ENCODE measurements around the genes INTS6 and PCDH8.

GRCh38 chr13:51452418-51453145 is at the start of gene INTS6:
Gene INTS6 (minus strand): TSS chr13:51453036.
- PRO-cap = unidirectional peak, minus-strand start at chr13:51452693; unidirectional peak, minus-strand start at chr13:51452763; bidirectional peak, plus-strand start at chr13:51453346, minus-strand start at chr13:51453031

DNA sequence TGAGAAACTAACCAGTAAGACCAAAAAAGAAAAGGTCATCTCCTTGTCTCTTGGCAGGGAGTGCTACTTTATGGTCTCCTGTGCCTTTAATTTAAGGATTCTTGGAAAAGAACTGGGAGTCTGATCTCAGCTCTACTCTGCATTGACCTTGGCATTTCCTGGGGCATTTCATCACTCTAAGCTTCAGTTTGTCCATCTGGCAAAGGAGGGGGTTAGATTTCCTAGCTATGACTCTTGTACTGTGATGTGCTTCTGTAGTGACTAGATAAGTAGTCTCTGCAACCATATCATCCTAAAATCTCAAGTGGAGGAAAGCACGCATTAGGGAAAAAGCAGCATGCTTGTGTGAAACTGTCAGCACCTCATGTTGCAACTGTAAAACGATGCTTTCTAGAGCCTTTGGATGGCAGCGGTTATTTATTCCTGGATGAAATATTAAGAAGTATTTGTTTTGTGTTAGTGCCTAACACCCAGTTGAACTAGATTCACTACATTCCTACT is 6.7 kb downstream of the WDFY2 start:
- PRO-cap = no peak

DNA sequence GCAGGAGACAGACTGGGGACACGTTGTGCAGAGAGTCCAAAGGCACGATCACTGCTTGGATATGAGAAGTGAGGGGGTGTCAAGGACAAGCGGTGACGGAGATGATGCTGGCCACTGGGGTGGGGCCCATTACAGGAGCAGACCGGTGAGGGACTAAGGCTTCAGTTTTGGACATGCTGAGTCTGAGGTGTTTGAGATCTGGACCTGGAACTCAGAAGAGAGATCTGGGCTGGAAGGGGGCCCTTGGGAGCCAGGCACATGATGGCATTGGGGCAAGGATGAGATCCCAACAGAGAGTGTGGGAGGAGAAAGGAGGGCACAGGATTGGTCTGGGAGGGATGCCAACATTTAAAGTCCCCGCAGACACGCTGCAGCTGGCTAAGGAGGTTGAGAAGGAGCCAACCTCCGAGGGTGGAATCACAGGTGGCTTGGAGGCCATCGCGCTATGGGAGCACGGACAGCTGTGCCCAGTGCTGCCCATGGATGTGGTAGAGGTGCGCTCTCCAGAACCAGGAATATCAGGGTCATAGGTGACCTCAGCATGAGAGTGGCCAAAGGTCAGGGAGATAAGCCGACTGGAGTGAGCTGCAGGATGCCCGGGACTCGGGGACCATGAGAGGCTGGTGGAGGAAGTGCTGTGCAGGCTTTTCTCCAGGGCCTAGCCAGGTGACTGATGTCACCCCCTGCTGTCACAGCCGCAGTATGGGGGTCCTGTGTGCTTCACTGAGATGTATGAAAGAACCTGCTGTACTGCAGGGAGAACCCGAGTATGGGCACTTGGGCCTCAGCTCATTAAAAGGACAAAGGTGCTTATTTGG is 21.8 kb downstream of the DHRS12 start:
- PRO-cap = no peak

DNA sequence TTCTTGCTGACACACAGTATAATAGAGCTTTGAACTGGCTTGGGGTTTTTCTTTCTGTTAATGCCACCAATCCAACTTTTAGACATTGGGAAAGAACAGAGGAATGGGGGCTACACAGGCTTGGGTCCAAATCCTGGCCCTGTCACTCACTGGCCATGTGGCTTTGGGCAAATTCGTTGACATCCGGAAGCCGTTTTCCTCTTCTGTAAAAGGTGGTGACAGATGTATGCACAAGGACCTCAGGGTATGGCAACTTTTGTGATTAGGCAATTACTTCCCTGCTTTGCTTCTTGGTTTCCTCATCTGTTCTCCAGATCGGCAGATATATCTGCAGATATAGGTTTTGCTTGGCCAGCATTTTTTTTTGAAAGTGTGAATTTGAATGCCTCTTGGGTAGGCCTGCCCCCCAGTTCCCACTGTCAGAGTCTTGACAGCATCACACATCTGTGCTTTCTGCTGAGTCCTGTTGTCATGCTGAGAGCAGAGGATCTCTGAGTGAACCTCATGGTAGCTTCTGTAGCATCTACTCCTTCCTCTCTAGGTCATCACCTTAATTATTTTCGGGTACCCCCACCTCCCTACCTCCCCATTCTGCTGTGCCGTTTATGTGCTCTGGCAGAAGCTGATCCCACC is 17.7 kb downstream of the TMEM272 start:
- PRO-cap = no peak

GRCh38 chr13:51851189-51851600 is 6.2 kb upstream of the TMEM272 start:
- PRO-cap = no peak

- PRO-cap = no peak
These were observed 50.4 kb downstream of the CCDC70 start for GRCh38 chr13:51912063-51912700.

DNA sequence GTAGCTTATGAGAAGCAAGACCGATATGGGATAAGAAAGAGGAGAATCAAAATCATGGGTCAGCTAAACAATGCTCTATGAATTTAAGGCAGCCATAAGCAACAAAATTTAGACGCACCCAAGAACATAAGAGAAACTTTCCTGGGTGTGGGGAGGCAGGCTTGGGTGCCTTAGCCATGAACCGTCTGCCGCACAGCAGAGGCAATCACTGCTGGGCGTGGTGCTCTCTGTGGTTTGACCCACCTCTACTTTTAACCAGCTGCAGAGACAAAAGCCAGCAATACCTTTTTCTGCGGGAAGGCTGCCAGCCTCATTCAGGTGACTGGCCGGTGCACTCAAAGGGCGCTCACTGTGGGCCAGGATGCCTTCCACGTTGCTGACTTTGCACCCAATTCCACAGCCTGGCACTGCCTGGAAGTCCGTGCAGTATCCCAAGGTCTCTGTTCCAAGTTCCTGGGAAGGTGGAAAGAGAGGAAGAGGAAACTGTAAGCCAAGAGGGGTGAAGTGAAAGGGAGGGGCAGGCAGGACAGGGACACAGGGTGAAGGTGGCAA is 69.1 kb downstream of the ATP7B start:
- PRO-cap = no peak

- PRO-cap = no peak
These were observed 55.0 kb downstream of the ATP7B start for GRCh38 chr13:51956282-51956649.

DNA sequence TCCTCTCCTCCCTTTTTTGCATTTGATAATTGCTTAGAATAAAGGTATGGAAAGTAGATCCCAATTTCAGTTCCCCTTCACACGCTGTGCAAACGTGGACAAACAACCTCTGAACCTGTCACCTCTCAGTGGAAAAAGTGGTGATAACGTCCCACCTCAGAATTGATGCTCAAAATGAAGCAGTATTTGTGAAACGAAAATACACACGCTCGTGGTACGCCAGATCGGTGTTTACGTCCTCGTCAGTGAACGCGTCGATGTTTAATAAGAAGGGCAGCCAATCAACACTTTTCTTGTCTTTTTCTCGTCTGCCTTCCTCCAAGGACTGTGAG is 446 bp upstream of the CKAP2 start:
- PRO-cap = no peak

DNA sequence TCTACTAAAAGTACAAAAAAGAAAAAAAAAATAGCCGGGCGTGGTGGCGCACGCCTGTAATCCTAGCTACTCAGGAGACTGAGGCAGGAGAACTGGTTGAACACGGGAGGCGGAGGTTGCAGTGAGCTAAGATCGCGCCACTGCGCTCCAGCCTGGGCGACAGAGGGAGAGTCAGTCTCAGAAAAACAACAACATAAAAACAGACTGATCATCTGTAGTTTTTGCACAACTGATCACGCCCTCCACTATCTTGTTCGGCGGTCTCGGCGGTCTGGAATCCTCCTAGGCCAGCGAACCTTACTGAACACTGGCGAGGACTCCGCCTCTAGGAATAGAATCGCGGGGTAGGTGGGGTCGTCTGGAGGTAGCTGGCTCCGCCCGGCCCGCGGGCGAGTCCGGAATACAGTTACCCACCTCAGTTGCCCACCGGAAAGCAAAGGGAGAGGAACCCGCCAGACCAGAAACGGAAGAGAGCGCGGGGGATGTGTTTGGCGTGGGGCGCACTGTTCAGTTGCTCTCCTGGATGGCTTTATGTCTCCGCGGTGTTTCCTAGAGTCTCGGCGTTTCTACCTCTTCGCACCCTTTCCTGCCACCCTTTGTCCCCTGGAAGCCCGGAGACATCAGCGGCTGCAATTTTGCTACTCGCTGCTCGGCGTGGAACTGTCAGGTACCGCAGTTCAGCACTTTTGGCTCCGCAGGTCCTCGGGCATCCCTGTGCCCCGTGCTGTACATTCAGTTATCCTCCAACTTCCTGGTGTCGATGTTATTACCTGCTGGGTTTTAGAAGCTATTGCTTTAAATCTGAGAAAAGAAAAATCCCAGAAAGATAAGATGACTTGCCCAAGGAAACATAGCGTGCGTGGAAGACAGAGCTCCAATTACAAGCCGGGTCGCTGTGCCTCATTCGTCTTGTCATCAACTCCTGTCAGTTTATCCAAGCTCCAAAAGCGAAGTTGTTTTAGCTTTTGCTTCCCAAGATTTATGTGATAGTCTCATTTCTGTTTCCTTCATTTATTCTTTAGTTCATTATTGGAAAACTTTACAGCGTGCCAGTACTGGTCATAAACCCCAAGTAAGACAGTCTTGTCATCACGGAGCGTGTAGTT is 24.9 kb upstream of the HNRNPA1L2 start:
- PRO-cap = bidirectional peak, plus-strand start at position 469 of the sequence, minus-strand start at position 402 of the sequence

DNA sequence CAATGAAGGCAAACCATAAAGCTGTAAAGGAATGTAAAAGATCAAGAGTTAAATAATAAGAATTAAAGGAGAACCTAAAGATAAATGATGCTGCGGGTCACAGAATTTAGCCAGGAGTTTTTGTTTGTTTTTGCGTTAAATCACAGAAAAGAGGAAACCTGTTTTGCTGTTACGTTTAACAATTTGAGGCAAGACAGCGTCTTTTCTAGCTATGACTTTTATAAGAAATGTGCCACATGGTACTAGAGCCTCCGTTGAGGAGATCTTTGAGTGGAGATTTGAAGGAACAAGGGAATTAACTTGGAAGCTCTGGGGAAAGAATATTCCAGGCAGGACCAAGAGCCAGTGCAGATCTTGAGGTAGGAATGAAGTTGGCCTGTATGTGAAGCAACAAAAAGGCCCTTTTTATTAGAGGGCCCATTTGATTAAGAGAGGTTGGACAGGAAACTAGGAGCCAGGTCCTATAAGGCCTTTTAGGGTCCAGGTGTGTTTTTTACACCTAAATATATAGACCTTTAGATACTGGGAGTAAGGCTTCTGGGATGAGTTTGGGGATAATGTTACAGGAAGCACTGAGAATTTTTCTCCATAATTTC is 1.2 kb downstream of the SUGT1 start:
- PRO-cap = no peak

- PRO-cap = unidirectional peak, minus-strand start at chr13:52848640
These were observed at the start of gene PCDH8 for GRCh38 chr13:52848468-52849382. Gene PCDH8 (minus strand): TSS chr13:52848640.

DNA sequence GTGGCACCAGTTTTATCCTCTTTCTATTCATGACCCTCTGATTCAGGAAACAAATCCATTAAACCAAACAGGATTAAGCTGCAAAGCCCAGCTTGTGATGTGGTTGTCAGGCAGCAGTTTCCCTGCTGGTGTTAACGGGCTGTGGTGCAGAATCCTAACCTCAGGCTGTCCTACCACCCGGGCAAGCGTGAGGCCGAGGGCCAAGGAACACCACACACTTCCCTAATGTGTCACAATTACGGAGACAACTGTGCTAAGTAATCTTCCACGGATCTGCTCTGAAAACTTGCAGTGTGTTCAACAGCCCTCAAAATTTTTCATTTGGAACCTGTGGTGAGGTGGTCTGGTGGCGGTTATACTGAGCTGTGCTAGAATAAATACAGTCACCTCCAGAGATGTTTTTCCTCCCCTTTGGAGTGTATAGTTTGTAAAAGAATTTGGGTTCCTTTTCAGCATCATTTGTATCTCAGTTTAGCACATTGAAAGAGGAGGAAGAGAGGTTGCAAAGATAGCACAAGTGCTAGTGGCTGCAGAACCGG is 209.2 kb downstream of the OLFM4 start:
- PRO-cap = no peak

DNA sequence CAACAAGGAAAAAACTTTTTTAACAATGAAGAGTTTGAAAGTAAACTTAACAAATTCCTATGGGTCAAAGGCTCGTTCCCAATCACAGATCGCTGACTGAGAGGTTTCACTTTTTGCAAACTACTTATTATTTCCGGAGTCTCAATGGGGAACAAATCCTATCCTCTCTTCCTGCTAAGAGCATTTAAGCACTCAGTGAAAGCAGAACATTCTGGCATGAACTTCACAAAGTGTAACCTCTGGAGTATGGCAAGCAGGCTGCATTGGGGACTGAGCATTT is 484.5 kb downstream of the OLFM4 start:
- PRO-cap = no peak

DNA sequence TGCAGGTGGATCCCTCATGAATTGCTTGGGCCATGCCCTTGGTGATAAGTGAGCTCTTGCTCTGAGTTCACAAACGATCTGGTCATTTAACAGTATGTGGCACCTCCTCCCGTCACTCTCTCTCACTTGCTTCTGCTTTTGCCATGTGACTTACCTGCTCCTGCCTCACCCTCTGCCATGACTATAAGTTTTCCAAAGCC is 1847.4 kb upstream of the PRR20A start:
- PRO-cap = no peak

DNA sequence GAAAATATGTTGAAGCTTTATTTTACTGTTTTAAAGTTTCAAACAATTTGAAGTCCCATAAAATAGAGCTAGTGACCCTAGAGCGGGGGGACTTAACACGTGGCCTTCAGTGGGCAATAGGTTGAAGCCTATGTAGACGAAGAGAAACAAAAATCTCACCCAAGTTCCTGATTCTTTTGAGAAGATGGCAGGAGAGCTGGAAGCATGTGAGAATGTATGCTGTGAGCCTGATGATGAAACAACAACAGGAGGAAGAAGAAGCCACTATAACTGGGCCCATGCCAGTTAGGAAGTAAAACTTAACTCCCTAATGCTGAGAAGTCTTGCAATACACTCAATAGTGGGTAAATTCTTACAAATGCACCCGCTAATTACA is 9.0 kb downstream of the PCDH17 start:
- PRO-cap = no peak

- PRO-cap = unidirectional peak, minus-strand start at chr13:59368806
These were observed 795.0 kb downstream of the DIAPH3 start for GRCh38 chr13:59368701-59369171.

- PRO-cap = bidirectional peak, plus-strand start at chr13:59638665, minus-strand start at chr13:59638547
These were observed 525.2 kb downstream of the DIAPH3 start for GRCh38 chr13:59638431-59638932.

DNA sequence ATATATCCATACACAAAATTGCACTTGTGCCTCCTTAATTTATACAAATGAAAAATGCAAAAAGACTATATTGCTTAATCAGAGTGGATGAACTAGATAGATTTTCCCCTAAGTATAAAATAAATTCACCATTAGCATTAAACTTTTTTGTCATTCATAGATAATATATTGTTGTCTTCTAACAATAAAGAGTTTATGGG is 467.7 kb upstream of the ENSG00000237378 start:
- PRO-cap = no peak

GRCh38 chr13:63731717-63732337 is 14.7 kb upstream of the ENSG00000237378 start:
- PRO-cap = no peak